Measurements from ENCODE around the gene CPVL.

DNA sequence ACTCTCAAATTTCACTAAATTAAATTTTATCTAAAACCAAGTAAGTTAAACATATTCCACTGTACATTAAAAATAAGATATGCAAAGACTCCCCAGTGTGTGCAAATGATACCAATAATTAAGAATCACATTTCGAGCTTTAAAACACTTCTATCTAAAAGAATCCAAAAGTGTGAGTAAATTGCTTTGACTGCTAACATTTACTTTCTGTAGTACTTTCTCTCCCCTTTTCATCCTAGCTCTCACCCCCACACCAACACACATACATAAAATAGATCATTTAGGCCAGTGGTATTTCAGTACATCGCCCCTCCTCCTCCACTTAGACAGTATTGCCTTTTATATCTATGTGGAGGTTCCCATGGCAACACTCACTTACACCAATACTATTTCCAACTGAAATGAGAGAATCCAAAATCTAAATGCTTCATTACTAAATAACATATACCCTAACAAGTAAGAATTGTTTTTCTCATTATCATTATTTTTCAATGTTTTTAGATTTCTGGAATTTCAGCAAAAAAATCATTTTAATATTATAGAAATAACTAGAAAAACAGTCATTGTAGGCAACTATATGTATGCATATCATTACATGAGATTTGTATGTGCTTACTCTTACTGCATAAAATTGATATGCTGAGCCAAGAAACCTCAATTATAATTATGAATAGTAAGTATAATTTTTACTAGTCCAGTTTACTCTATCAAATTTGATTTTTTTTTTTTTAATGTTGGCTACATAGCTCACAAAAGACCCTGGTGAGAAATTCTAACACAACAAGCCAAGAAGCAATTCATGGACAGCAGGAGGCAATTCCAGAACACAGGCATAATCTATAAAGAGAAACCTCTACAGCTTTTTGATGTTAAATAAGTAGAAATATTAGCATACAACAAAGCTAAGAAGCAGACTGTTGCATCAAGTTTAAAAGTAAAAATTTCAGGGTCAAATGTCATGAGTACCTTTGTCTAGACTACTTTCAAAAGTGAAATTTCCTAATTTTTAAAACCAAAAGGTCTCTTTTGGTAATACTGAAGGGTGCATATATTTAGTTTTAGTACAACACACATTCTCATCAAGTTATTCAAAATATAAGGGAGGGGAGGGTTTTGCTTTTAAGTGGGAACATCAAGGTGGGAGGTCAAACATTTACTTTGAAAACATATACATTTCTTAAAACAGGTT, 58.6 kb downstream of the HIBADH start:
- PRO-cap, result no peak

DNA sequence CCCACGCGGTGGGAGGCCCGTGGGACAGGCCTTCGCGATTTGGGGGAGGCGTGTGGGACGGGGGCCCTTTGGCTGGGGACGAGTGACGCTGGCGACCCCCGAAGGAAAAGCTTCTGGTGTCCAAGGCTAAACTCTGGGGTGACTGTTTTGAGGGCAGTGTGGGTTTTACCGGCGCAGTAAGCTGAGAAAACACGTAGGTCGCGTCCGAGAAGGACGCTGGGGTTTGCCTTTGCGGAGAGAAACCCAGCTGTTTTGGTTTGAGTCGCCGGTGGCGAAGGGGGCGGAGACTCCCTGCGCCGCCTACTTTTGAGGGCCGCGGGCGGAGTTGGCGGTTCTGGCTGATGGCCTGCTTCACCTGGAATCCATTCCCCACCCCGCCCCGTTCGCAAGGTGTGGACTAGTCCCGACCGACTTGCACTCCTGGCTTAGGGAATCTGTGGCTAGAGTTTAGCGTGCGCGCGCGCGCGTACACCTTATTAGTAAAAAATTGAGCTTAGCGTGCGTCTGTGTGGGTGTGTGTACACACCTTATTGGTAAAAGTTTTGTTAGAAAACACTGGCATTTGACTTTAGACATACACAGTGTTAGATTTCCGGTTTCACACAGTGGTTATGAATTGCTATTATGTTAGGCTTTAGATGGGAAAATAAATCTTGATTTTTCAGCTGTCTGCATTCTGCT, 694 bp downstream of the TAX1BP1 start:
- PRO-cap, result unidirectional peak, minus-strand start at position 225 of the sequence

DNA sequence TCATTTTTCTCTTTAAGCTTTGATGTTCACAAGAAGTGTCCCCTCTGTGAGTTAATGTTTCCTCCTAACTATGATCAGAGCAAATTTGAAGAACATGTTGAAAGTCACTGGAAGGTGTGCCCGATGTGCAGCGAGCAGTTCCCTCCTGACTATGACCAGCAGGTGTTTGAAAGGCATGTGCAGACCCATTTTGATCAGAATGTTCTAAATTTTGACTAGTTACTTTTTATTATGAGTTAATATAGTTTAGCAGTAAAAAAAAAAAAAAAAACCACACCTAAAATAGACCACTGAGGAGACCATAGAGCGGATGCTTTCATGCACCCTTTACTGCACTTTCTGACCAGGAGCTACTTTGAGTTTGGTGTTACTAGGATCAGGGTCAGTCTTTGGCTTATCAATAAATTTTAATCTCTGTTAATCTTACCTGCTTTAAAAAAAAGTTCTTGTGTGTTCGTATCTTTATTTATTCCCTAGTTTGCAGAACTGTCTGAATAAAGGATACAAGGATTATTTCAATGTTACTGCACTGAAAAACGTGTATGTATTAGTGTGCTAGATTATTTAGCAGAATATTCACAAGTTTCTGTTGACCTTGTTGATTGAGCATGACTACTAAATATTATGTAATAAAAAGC, 88.8 kb downstream of the TAX1BP1 start:
- PRO-cap, result no peak

DNA sequence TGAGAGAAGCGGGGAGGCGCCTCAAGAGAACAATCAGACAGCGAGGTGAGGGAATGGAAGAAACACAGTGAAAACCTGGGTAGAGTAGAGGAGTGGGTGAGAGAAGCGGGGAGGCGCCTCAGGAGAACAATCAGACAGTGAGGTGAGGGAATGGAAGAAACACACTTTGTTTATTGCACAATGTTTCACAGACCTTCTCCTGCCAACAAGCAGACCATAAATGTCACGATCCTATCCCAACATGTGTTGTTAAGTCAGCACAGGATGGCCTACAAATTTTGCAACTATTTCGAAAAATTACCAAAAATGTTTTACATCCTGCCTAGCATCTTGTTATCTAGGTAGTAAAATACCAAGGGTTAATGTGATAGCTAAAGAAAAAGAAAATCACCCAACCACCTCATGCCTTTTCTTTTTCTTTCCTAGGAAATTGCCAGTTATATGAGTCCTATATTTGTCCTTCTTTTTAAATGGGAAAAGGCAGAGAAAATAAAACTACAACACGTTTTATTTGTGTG, 115.2 kb downstream of the JAZF1 start:
- PRO-cap, result no peak

GRCh38 chr7:28082942-28083381, 97.6 kb downstream of the JAZF1 start:
- PRO-cap, result no peak

GRCh38 chr7:28356673-28356967, 55.7 kb upstream of the CREB5 start:
- PRO-cap, result no peak

- PRO-cap, result no peak
Observed at GRCh38 chr7:28516335-28516621, 104.0 kb downstream of the CREB5 start.

GRCh38 chr7:28708116-28708703, 249.9 kb downstream of the TRIL start:
- PRO-cap, result no peak

GRCh38 chr7:28956078-28957028, 1.8 kb downstream of the TRIL start:
- PRO-cap, result no peak

- PRO-cap, result no peak
Observed at GRCh38 chr7:28984554-28984847, 26.4 kb upstream of the TRIL start.

- PRO-cap, result no peak
Observed at GRCh38 chr7:29035279-29035874, 77.2 kb upstream of the TRIL start.

- PRO-cap, result no peak
Observed at GRCh38 chr7:29146308-29147121, at the start of gene CPVL. Gene CPVL (minus strand): TSS chr7:29146537.

DNA sequence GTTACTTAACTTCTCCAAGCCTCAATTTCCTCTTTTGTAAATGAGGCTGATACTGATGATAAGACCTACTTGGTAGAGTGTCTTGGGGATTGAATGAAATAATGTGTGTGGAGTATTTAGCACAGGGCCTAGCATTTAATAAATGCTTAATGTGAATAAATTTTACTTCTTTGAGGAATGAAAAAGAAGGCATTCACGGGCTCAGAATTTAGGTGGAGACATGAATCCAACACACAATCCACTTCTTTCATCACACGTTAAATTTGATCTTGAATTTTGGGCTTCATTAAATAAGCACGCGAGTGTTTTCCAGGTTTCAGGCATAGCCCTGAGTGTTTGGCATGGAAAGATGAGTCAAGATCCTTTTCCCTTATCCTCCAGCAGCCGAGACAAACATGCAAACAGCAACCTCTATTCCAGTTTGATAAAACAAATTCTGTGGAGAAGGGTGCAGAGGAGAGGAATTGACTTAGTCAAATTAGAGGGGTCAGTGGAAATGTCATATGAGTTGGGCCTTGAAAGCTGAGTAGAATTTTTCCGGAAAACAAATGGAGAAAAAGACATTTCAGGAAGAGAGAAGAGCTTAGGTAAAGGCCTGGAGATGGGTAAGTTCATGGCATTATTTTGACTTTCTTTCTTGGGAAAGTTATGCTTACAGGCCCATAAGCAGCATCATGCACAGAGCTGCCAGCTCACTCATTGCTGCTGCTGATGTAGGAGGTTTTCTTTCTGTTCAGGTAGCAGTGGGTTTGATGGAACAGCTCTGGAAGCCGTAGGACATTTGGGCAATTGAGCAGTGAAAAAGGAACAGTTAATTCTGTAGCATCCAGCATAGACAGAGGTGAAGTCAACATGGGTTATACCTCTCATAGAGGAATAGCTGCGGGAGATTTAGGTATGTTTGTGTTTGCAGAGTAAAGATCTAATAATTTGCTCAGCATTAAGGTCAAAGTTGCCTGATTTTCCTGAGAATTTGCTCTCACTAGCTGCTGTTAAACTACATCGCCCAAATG, 3.1 kb downstream of the CHN2 start:
- PRO-cap, result no peak

DNA sequence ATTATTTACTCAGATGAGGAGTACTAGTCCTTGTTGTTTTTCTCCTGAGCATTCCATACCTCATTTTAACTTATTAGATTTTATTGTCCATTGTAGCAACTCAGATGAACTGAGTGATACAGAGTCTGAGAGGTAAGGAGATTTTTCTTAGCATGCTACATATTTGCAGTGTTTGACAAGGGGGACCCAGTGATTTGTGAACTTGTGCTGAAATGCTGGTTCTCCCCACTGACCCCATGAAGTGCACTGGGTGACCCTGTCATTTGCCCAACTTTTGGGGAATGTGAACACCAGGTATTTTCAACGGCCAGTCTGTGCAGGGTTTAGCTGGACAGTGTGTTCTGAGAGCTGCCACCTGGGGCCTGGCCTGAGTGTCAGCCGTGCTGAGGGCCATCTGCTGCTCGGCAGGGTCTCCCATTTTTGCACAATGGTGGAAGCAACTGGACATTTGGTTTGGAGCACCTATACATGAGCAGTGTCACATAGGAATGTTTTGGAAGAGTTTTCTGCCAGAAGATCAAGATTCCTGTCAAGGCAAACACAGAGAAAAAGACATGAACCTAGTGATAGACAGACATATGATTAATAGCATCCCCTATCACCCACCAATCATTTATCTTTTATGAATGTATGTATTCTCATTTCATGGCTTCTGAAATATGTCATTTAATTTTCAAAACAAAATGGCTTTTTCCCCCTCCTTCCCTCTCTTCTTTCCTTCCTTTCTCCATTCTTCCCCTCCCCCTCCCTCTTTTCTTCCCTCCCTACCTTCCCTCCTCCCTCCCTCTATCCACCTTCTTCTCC, 5.2 kb downstream of the CHN2 start:
- PRO-cap, result no peak

GRCh38 chr7:29230977-29231594, 36.5 kb downstream of the CHN2 start:
- PRO-cap, result no peak

GRCh38 chr7:29265082-29265557, 70.5 kb downstream of the CHN2 start:
- PRO-cap, result no peak

DNA sequence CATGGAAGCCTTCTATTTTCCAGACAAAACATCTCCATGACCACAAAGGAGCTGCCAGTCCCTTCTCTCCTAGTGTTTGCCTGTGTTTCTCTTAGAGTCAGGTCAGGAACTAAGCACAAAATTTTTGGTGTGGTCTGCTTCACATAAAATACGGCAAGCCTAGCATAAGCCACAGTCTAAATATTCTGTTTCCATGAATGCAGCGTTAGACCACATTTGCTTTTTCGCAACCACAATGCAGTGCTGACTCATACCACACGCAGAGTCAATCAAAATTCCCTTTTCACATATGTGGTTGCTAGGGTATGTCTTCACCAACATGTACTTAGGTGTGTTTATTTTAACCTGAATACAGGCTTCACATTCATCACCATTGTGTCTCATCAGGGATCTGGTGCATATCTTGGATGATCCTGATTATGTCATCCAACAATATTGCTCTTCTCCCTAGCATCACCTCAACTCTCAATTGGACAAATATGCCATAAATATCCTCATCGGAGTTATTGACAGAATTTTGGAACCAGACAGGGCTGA, 90.8 kb downstream of the CHN2 start:
- PRO-cap, result no peak

DNA sequence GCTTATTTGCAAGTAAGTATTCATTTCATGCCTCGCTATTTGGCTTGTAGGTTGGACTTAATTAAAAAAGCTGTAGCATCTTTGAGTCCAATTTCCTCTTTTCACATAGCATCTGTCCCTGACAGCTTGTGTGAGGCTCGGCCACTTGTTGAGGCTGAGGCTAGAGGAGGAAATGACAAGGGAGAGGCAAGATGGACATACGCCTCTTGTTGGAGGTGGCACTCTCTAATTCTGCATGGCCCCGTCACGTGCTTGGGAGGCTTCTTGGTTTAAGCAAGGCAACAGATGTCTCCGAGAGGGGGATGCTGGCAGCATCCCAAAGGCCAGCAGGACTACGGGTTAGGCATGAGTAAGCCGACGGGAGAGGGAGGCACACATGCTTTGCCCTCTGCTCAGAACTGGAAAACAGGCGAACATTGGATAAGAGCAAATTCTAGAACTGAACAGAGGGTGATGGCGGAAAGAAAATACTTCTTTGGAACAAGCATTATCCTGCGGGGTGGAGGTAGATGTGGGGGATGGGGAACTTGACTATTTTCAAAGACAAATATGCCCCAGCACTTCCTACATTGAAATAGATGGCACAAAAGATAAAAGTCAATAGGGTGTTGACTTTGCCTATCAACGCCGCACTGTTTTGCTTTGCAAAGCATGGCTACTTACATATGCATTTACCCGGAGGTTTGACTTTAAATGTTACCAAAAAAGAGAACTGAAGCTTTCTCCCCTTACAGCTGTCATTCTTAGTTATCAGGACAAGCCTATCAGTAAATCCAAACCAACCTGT, 94.7 kb downstream of the CHN2 start:
- PRO-cap, result no peak

DNA sequence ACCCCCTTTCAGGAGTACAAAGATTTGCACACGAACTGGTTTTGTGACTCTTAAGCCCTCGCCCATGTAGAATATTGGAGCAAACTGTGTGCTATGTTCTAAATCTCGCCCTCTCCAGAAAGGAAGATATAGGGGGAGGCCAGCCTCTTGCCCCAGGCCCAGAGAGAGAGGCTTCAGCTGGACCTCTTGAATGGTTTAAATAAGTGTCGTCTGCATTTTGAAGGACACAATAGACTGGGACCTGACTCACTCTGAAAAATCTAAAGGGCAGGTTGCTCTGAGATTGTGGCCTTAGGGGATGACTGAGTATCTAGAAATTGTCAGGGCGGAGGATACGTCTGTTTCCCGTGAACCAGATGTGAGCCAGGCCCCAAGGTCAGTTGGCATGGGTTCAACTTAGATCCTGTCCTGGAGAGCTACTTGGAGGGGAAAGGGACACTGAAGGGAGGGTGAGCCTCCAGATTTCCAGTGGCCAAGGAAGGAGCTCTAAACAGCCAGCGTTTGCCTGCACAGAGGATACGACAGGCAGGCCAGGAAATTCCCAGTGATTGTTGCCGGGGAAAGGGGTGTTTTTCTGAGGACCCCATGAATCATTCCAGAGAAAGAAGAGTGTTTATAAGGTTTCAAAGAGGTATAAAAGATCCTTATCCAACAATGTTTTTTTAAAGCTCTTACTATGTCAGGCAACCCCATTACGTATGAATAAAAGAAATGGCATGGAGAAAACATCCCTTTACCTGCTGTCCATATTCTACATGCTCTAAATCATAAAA, 110.2 kb downstream of the CHN2 start:
- PRO-cap, result no peak

DNA sequence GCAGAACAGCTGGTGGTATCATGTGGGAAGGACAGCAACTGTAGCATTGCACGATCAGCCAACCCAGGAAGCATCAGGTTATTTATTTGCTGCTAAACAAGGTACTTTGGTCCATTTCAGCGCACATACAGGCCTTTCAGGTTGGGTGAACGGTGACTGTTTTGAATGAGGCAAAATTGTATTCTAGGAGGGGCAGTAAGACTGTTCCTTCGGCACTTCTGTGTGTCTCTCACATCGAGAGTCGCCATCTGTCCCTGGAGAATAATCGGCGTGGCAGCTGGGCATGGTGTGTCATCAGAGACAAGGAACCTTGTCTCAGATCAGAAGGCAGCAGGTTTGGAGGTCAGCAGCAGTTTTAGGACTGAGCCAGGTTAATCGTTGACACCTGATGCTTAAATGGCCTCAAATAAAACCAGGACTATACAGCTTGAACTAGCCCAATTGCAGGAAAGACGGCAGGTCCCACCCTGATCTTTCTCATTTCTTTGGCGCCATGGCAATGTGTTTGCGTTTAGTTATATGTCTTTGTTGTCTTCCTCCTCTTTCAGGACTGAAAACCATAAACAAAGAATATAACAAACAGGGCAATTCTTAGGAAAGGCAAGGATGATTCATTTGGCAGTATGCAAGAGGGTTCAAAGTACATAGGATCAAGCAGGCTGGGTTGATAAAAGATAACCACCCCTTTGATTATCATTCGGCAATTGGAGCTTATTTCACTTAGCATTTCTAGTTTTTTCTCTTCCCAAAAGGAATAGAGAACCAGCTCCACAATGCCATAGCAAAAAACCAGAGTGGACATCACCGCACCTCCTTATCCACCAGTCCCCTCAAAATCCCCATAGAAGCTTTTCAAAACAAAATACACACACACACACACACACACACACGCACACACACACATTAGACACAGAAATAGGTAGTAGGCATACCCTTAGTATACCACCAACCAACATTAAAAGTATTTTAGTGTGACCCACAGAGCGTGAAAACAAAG, 91.9 kb upstream of the PRR15 start:
- PRO-cap, result no peak